Mesenchymal stem cell of Wharton's jelly (primary cell): ENCODE results near the genes COQ10A, MIP, BAZ2A, TAC3 and LRP1.

- CAGE, long polyA plus RNA, result no peak
These were observed 998 bp upstream of the MYL6 start for GRCh38 chr12:56157115-56157607.

DNA sequence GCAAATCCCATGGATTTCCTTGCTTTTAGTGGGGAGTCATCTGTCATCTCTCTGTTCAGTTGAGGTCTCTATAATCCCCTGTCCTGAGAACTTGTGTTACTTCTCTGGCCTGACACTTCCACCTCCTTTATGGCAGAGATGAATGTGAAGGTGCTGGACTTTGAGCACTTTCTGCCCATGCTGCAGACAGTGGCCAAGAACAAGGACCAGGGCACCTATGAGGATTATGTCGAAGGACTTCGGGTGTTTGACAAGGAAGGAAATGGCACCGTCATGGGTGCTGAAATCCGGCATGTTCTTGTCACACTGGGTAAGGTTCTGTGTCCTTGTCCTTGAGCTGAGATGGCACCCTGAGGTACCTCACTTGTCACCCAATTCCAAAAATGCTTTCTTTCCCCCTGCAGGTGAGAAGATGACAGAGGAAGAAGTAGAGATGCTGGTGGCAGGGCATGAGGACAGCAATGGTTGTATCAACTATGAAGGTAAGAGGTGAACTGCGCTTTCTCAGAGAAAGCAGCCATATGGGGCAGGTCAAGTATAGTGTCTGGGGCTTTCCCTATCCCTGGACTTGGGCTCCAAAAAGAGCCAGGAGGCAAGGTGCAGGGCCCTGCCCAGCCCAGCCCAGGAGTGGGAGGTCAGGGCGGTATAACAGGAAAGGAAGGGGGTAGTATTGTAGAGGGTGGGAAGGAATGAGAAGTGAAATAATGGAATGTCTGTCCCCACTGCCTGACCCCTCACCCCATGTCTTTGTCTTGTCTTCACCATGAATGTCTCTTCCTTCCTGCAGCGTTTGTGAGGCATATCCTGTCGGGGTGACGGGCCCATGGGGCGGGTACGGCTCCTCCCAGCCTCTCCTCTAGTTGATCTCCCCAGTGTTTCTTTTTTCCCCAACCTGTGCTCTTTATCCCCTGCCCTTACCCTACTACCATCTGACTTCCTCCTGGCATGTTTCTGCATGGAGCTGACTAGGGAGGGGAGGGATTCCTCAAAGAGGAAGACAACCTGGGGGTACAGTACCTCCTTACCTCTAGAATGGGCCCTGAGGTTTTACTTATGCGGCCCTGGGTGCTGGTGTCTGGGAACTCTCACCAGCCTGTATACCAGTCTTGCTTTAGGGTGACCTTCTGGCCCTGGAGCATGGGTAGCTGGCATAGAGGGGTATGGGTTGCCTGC is 2.1 kb downstream of the MYL6 start:
- CAGE, long polyA plus RNA, result no peak

DNA sequence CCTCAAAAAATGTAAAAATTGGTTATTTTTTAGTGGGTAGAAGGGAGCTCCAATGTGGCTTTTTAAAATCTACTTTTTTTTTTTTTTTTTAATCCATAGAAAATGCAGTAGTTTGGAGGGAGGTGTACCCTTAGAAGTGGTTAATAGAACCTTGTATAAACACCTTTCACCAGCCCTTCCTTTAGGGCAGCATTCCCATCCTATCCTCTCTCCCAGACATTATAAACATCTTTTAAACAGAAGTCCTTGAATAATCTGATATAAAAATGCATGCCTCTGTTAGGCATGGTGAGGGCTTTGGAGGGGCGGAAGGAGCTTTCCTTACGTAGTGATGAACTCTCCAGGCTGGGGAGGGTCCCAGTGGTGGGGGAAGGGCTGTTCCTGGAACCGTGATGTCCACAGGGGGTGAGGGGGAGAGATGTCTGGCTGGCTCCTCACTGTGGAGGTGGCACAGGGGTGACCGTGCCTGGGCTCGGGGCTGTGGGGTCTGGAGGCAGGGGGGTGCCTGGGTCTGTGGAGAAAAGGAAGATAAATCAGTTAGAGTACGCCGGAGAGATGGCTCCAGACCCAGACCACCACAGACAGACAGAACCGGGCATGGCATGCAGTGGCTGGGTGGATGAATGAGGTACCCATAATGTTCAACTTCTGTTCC is 5.2 kb downstream of the MYL6 start:
- CAGE, long polyA plus RNA, result no peak

GRCh38 chr12:56189034-56189165 is 383 bp downstream of the SMARCC2 start:
- CAGE, long polyA plus RNA, result no peak

DNA sequence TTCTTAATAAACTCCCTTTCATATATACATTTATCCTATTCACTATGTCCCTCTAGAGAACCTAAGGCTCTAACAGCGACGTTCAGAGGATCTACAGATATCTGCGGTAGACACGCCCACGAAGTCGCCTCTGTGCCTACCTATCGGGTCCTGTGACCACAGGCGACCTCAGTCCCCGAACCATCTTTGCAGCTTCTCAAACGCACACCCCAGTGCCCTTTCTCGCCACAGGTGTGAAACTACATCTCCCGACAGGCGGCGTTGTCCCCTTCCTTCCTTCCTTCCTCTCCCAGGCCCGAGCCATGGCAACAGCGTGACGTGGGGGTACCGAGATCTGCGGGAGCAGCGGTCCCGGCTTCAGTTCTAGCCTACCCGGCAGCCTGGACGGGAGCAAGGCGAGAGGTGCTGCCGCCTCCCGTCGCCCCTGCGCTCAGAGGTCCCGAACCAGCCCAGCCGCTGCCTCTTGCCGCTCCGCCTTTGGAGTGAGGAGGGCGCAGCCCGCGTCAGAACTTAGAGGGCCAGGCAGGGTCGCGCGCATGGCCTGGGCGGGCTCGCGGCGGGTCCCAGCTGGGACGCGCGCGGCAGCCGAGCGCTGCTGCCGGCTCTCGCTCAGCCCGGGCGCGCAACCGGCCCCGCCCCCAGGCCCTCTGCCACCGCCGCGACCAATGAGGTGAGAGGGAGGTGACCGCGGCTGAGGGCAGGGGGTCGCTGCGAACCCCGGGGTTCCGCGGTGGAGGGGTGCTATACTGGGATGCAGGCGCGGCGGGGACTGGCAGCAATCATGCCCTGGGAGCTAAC is at the start of gene COQ10A:
COQ10A (plus strand) TSS at position 360 of the 798 bp plus-strand sequence.
- CAGE, long polyA plus RNA, result no peak

- CAGE, long polyA plus RNA, result no peak
These were observed 13.2 kb upstream of the APOF start for GRCh38 chr12:56375720-56376296.

GRCh38 chr12:56454596-56454795 is at the start of gene MIP:
TSS of gene MIP (minus strand) at chr12:56454657.
- CAGE, long polyA plus RNA, result no peak

- CAGE, long polyA plus RNA, result no peak
These were observed 1.3 kb downstream of the SPRYD4 start for GRCh38 chr12:56469637-56470060.

DNA sequence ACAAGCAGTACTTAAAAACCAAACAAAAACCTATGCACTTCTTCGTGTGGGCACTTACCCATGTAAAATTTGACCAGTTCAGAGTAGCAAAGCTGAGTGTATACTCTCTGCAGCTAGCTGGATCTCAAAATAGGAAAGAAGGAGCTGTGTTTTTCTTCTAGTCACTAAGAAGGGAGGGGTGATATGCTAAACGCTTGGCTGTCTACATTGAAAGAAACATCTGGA is 20.0 kb downstream of the RBMS2 start:
- CAGE, long polyA plus RNA, result no peak

GRCh38 chr12:56606504-56607241 is 23.5 kb downstream of the BAZ2A start:
- CAGE, long polyA plus RNA, result no peak

DNA sequence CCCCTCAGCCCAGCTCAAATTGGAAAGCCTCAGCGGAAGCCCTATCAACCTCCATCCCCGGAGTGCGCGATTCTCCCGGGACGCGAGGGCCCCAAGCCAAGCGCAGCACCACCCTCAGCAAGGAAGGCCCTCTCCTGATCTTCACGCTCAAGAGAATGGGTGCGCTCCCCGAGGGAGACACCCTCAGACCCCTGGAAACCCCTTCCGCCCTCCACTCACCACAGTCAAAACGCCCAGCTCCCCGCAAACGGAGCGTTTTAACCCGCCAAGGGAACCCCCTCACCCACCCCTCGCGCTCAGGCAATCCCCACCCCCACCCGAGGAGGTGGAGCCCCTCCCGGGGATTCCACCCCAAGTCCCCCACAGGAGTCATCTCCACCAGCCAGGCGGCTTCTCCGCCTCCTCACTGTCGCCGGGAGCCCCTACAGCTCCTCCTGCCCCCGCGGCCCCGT is 645 bp downstream of the BAZ2A start:
- CAGE, long polyA plus RNA, result no peak

- CAGE, long polyA plus RNA, result no peak
These were observed at the start of gene BAZ2A for GRCh38 chr12:56629907-56630956. TSS of gene BAZ2A (minus strand) at chr12:56630326.

- CAGE, long polyA plus RNA, result no peak
These were observed 495 bp upstream of the PTGES3 start for GRCh38 chr12:56688420-56689138.

DNA sequence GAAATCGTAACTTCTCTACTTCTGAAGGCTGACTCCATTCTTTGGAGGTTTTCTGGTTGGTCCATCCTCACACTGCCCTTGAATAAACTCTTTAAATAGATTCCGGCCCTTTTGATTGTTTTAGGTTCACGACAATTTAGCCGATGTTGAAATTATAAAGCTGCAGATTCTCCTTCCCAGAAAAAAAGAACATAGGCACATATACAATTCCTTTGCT is 855 bp upstream of the NACA start:
- CAGE, long polyA plus RNA, result no peak

DNA sequence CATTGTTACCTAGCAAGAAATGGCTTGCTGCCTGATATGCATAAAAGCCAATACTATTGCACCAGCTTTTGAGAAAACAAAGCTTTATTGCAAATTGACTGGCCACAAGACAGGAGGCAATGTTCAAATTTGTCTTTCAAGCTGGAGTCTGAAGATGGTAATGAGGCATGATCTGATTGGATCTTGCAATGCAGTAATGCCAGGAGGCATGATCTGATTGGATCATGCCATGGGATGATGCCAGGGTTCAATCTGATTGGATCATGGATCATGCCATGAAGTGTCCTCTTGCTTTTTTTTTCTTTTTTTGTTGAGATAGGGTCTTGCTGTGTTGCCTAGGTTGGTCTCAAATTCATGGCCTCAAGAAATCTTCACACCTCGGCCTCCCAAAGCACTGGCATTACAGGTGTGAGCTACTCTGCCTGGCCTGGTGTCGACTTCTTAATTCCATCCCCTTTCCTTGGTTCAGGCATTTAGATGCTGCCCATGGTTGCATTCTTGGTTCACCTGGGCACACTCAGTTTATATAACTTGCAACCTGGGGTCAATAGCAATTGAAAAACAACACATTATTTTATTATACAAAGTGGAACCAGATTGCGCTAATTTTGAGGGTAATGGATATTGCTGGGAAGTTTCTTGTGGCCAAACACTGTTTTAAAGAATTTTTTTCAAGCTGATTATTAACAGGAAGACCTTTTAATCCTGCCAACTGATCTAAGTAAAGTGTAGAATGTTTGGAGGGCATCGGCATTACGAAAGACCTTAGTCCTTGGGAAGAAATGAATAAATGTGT is 38.8 kb downstream of the HSD17B6 start:
- CAGE, long polyA plus RNA, result no peak

DNA sequence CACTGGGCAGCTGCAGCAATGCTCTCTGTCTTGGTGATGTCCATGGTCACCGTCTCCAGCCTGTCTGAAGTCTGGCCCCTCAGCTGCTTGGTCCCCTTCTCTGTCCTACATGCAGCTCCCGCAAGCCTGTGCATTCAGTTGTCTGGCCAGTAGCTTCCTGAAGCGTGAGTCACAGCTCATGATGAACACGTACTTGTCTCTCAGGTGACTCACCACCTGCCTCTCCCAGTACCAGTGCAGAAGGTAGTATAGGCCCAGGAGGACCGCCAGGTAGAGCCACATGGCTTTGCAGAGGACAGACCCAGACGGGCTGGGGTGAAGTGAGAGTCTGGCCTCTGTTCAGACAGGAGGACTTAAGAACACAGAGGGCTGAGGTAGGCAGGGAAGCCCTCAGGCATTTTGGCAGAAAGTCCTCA is 8.6 kb upstream of the GPR182 start:
- CAGE, long polyA plus RNA, result no peak

- CAGE, long polyA plus RNA, result no peak
These were observed at the start of gene TAC3 for GRCh38 chr12:57016235-57016793. TSS of gene TAC3 (minus strand) at chr12:57016529.

DNA sequence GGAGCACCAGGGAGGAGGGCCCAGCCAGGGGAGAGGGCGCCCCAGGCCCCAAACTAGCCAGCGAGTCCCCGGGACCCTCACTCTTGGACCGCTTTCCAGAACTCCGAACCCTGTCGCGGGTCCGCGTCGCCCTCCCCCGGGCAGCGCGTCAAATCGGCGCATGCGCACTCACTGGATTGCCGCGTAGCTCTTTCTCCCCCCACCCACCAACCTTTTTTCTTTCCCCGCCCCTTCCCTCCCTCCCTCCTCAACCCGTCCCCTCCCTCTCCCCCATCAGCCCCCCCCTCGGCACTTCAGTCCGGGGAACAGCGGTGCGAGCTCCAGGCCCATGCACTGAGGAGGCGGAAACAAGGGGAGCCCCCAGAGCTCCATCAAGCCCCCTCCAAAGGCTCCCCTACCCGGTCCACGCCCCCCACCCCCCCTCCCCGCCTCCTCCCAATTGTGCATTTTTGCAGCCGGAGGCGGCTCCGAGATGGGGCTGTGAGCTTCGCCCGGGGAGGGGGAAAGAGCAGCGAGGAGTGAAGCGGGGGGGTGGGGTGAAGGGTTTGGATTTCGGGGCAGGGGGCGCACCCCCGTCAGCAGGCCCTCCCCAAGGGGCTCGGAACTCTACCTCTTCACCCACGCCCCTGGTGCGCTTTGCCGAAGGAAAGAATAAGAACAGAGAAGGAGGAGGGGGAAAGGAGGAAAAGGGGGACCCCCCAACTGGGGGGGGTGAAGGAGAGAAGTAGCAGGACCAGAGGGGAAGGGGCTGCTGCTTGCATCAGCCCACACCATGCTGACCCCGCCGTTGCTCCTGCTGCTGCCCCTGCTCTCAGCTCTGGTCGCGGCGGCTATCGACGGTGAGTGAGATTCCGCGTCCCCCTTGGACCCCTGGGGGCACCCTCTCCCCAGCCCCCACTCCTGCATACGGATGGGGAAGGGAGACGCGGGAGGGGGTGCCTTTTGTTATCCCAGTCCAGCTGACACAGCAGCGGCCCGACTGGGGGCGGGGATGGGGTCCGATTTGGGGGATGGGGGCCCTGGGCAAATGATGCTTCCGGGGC is at the start of gene LRP1:
LRP1 (plus strand) TSS at position 291 of the 1,043 bp plus-strand sequence.
- CAGE, long polyA plus RNA, result no peak

GRCh38 chr12:57206257-57206871 is 10.2 kb upstream of the NXPH4 start:
- CAGE, long polyA plus RNA, result no peak

DNA sequence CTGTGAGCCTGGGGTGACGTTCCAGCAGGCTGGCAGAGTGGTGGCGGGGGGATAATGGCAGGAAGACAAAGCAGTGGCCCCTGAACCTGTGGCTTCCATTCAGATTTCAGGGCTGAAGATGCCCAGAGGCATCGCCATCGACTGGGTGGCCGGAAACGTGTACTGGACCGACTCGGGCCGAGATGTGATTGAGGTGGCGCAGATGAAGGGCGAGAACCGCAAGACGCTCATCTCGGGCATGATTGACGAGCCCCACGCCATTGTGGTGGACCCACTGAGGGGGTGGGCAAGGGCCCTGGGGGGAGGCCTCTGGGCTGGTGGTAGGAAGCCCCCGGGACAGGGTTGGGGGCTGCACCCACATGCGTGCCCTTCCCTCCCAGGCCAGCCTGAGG is 8.7 kb upstream of the NXPH4 start:
- CAGE, long polyA plus RNA, result no peak